AG09309 (cell line): ENCODE data around the gene RSPH4A.

DNA sequence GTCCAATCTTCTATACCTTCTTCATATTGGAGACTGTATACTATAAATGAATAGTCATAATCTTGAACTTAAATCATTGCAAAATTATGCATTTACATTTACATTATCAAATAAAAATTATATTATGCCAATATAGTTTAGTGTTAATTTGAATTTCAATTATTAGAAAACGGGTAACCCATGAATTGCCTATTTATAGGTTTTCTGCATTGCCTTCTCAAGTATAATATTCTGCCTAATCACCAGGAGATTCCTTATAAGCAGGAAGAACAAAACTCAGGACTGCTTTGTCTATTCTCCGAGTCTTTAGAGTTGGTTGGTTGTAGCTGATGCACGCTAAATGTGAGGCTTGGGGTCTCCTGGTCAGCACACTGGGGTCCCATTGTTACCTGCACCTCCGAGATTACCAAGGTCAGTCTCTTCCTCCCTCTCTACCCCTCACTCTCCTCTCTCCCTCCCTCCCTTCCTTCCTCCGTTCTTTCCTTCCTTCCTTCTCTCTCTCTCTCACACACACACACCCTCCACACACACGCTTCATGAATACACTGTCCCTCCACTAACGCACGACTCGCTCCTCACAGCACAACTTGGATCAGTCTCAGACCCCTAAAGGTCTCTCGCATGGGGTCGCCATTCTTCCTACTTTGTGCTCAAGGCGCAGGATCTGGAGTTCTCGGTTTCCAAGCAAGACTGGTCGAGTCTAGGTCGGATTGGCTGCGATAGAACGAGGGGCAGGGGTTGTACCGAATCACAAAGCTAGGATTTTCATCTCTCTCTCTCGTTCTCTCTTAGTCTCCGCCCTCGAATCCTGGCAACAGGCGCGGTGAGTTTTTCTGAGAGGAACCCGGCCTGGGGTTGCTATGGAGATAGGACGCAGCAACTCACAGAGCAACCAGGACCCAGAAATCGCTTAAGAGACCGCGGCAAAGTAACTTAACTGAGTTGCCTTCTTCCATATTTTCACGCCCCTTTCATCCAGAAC lies at the start of gene RSPH4A:
TSS of gene RSPH4A (plus strand) at position 861 of the 982 bp plus-strand sequence.
- RRBS: no CpG with 5 or more reads among the region's 29 CpGs

DNA sequence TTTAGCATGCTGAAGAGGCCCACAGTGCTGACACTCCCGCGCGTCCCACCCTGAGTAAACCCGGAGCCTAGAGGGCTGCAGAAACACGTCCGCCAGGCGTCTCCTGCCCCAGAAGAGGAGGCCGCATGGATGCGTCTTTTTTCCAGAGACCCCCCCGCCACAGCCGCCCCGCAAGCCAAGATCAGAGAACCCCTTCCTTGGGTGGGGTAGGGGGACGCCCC lies 1.1 kb downstream of the FAM162B start:
- RRBS: no CpG with 5 or more reads among the region's 13 CpGs

DNA sequence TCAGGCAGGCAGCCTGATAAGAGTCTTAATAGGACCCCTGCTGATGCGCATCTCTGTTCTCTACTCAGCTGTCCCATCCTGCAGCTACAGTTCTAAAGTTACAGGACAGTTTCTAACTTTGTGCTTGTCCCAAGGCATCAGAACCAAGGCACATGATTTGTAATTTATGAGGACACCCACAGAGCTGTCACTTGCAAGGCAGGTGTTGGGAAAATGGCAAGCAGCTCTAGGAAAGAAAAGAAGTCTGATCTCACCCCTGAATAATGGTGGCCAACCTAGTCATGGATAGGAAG lies 127.7 kb upstream of the VGLL2 start:
- RRBS: no CpG with 5 or more reads among the region's 1 CpG

GRCh38 chr6:117485316-117485858 lies 2.9 kb downstream of the DCBLD1 start:
- RRBS: no CpG with 5 or more reads among the region's 1 CpG

- RRBS: no CpG with 5 or more reads among the region's 2 CpGs
Measured at GRCh38 chr6:117535155-117535343, 52.6 kb downstream of the DCBLD1 start.

GRCh38 chr6:117549280-117549978 lies 52.9 kb downstream of the GOPC start:
- RRBS: no CpG with 5 or more reads among the region's 7 CpGs

- RRBS: no CpG with 5 or more reads among the region's 4 CpGs
Measured at GRCh38 chr6:118408015-118408436, 140.1 kb upstream of the PLN start.

- RRBS: no CpG with 5 or more reads among the region's 2 CpGs
Measured at GRCh38 chr6:118507222-118508144, 40.6 kb upstream of the PLN start.

GRCh38 chr6:119071307-119072040 lies 7.0 kb downstream of the FAM184A start:
- RRBS: no CpG with 5 or more reads among the region's 3 CpGs

DNA sequence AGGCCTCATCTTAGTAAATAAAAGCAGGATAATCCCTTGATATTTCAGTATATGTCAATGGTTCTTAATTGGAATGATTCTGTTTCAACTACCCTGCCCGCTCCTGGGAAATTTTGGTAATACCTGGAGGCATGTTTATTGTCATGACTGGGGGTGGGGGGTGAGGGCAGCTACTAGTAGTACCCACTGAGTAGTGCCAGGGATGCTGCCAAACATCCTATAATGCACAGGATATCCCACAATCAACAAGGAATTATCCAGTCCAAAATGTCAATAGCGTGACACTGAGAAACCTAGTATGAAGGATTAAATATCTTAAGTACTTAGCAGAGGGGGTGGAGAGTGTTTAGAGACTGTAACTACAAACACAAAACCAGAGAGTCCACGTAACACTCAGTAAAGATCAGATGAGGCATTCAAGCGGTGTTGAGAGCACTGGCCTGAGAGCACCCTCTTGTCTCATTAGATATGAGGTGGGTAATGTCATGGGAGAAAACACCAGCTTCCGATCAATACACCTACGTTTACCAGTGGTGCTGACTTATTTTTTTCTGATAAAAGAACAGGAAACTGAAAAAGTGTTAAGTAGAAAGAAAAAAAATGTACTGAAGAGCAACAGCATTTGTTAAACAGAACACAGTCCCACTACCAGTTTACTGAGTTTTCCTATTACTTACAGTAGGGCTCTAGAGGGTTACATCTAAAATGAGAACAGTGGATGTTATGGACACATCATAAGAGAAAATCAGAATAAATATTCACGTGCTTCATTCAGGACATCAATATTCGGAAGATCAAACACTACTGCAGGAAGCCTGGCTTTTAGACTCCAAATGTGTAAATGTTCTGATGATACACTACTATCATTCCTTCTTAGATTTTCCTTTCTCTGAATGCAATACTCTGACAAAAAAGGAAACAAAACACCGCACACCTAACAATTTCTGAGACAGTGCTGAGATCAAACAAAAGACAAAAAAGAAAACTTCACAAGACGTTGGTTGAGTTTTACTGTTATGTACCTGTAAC lies 2.2 kb downstream of the FAM184A start:
- RRBS: no CpG with 5 or more reads among the region's 10 CpGs

DNA sequence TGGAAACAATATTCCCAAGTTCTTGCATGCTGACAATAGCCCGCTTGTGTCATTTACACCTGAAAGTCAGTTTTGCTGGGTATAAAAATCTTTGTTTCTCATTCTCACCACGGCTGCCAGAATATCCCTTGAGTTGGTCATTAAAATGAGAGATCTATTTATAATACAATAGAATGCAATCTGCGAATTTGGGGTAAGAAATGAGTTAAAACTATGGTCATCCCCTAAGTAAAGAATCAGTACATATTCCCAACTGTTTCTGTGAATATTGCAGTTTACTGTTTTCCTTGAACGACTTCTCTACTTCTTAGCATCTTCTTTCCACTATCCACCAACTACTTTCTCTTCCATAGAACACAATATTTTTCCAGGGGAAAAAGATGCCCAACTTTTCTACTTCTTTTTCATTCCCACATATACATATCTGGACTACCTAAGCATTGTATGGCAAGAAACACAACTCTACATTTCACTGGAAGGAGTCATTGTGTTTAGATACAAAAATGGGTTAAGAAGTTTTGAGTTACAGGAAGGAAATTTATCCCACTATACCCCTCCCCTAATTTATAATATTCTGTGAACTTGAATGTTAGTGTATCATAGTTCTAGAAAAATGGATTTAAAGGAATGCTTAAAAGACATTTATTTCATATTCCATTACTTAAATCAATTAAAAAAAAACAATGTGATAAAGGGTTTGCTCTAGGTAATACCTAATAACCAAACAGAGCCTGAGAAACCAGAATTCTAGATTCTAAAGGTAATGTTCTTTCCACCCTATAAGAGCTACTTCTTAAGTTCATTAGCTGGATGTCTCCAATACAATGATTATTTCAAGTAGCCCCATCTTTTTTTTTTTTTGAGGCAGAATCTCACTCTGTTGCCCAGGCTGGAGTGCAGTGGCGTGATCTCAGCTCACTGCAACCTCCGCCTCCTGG lies 78.6 kb downstream of the MAN1A1 start:
- RRBS: no CpG with 5 or more reads among the region's 6 CpGs

DNA sequence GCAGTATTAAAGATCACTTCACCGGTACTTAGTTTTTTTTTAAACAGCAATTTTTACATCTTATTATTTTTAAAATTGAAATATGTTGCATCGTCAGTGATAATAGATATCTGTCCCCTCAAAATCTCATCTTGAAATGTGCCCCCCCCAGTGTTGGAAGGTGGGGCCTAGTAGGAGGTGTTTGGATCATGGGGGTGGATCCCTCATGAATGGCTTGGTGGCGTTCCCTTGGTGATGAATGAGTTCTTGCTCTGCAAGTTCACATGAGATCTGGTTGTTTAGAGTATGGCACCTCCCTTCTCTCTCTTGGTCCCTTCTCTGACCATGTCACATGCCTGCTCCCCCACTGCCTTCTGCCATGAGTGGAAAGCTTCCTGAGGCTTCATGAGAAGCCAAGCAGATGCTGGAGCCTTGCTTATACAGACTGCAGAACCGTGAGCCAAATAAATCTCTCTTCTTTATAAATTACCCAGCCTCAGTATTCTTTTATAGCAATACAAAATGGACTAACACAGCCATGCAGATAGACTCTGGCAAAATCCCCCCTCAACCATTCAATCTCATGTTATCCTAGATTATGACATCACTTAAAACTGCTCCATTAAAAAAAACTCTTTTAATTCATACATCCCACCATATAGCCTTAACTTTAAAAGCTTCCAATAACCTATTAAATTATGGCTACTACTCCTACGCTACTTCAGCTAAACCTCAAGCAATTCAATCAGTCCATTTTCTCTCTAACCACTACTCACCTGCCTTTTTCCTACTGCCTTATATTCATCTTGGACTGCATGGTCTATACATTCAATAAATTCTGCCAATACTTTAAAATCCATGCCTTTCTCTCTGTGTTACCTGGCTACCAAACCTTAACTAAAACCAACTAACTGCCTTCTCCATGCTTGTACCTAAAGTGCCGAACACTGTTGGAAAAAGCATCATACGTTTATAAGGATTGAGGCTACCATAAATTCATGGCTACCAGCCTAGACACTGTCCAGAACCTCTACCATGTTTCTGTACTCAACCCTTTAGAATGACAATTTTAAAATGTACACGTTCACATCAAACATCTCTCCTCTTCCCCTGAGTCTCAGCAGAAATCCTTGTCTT lies 70.7 kb downstream of the MAN1A1 start:
- RRBS: no CpG with 5 or more reads among the region's 8 CpGs

GRCh38 chr6:119350052-119351013 lies 772 bp upstream of the MAN1A1 start:
- RRBS: 1% methylated on average over 14 of the region's 42 CpGs

- RRBS: no CpG with 5 or more reads among the region's 18 CpGs
Measured at GRCh38 chr6:119566625-119567216, 217.2 kb upstream of the MAN1A1 start.

DNA sequence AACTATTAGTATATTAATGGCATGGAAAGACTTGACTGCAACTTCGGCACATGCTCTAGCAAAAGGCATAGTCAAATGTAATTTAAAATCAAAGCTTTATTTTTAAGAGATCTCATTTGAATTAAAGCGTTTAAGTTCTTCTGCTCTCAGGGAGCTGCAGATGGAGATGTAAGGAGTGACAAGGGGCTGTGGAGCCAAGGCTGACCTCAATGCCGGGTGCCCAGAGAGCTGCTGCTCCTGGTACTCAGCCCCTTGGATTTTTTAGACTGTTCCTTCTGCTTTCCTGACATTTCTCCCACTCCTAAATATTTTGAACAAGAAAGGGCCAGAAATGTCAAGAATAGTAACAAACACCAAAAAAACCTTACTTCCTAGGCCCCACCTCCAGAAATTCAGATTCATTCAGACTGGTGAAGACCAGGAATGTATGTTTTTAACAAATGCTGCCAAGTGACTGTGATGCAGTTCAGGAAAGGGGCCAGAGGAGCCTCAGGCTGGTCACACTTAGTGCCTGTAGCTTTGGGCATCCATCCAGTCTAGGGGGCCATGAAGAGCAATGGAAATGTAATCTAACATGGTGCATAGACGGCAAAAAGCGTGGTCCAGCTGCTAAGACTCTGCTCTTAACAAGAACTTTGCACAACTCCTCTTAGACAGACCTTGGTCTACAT lies 7.0 kb downstream of the GJA1 start:
- RRBS: no CpG with 5 or more reads among the region's 5 CpGs

DNA sequence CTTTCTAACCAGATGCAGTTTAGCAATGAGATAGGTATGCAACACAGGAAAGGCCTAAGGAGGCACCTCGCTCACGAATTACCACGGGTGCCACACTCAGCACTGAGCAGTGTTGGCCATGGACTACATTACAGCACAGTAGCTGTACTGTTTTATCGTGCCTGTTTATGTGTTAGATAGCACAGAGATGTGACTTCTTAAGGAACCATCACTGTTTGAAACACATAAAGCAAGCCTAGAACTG lies 447.3 kb upstream of the HSF2 start:
- RRBS: no CpG with 5 or more reads among the region's 4 CpGs

- RRBS: no CpG with 5 or more reads among the region's 1 CpG
Measured at GRCh38 chr6:122074617-122074824, 324.9 kb upstream of the HSF2 start.

DNA sequence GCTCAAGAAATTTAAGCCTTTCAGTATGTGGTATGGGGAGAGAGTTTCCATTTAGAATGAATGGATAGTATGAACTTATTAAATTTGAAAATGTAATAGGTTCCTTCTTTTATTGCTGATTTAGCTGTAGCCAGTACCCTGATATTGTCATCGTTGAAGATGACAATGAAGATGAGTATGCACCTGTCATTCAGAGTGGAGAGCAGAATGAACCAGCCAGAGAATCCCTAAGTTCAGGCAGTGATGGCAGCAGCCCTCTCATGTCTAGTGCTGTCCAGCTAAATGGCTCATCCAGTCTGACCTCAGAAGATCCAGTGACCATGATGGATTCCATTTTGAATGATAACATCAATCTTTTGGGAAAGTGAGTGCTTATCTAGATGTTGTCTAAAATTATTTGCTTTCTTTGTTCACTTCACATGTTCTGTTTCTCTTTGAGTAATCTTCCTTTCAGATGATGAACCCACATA lies 23.2 kb downstream of the HSF2 start:
- RRBS: no CpG with 5 or more reads among the region's 1 CpG

- RRBS: no CpG with 5 or more reads among the region's 3 CpGs
Measured at GRCh38 chr6:122717150-122717682, 62.3 kb upstream of the FABP7 start.

DNA sequence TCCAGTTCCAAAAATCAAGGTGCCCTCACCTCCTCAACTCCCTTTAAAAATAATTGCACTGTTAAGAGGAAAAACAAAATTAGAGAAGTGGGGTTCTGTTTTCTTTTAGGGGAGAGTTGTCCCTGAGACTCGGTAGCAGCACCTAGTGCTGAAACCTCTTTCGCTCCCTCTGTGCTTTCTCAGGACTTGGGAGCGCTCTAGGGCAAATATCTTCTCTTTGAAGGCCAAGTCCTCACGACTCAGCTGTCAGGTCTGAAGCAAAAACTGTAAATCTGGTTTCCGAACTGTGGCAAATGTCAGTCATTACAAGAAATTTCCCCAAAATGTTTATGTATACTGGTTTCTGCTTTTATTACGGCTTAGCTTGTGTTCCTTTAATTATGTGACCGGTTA lies 1.3 kb downstream of the SMPDL3A start:
- RRBS: no CpG with 5 or more reads among the region's 7 CpGs